BE2C (cell line): ENCODE measurements around a stretch of chr7.

DNA sequence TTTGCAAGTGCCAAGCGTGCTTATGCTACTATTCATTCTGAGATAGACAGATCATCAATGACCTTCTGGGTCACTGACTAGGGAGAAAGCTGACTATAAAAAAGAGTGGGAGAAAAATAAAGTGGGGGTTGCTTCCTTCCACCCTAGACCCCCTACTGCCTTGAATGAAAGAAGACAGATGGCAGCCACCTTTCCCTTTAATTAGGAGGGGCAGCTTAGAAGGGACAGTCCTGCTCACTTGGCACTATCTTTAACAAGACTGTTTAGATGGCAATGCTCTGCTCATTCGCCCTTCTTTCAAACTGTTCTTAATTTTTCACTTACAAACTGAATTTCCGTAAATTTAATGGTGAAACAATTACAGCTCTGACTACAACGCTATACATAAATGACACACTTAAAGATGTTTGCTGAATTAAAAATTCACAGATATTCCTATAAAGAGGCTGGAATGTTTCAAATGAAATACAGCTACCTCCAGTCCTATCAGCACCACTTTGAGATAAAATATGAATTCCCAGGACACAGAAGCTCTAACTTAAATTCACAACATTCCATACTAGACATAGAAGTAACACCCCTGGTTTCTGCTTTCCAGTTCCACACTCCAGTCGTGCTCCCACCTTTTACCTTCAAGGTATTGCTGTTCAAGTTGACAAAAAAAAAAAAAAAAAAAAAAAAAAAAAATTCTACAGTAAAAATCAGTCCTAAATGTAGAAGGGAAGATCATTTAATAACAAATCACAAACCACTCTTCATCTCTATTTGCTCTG lies 206.0 kb upstream of the KLF14 start:
- RRBS = no CpG with 5 or more reads among the region's 5 CpGs

DNA sequence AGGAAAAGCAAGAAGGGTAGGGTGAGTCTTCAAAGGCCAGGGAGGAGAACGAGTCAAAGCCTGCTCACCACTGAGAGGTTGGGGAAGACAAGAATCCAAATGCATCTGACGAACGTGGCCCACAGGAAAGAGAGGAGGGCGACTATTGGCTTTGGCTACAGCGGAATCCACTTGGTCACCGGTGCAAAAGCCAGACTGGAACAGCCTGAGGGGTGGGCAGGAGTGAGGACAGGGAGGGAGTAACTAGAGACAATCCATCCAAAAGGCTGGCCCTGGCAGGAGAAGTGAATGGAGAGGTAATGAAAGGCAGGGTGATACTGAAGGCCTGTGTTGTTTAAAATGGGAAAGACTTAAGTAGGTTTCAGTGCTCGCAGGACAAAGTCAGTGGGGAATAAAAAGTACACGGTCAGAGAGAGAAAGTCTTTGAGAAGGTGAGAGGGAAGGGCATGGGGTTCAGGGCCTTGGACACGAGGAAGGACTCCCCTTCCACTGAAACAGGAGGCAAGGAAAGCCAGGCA lies 216.9 kb upstream of the KLF14 start:
- RRBS = no CpG with 5 or more reads among the region's 9 CpGs

DNA sequence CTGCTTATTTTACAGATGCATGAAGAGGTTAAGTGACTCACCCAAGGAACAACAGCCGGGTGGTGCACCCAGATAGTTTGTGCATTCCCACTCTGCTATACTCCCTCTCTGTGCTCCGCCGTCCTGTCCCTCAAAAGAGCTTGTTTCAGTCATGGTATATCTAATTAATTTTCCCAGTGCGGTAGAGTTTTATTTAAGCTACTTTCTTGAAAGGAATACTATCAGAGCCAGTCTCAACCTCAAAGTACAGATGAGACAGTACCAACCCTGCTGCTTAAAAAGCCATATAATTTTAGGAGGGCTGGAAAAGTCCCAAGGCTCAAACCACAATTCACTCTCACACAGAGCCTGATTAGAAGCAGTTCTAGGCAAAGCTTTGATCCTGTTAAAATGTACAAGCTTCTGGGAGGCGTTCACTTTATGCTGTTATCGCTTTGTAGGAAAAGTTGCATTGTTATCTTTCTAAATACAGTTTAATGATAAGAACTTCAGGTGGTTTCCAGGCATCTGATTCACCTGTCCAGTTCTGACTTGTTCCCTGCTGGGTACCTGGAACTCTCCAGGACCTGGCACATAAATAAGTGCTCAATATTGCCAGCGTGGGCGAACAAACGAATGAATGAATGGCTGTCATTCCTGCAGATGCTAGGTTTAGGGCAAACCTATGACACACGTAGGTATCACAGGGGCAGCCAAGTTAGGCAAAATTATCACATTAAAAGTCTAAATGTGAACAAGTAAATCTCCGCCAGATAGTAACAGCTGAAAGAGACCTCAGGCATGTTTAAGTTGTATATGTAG lies 261.6 kb upstream of the KLF14 start:
- RRBS = no CpG with 5 or more reads among the region's 11 CpGs

DNA sequence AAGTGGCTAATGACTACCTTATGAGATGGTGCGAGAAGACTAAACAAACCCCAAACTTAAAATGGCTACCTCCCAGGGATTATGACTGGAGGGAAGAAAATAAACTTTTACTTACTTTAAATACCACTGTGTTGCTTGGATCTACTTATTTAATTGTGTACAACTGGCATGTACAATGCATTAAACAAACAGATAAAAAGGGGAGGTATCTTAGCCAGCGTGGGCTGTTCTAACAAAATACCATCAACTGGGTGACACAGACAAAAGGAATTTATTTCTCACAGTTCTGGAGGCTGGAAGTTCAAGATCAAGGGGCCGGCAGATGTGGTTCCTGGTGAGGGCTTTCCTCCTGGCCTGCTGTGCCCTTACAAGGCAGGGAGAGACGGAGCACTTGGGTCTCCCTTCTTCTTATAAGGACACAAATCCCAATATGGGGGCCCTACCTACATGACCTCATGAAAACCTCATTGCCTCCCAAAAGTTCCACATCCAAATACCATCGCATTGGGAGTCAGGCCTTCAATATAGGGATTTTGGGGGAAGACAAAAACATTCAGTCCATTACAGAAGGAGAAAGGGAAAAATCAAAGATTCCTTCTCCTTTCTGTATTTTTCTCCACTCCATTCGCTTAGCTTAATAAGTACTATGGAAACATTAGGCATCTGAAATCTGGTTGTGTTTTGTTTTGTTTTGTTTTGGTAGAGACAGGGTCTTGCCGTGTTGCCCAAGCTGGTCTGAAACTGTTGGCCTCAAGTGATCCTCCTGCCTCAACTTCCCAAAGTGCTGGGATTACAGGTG lies 281.7 kb upstream of the KLF14 start:
- RRBS = no CpG with 5 or more reads among the region's 7 CpGs

GRCh38 chr7:131053723-131054792 lies 273.6 kb upstream of the MKLN1 start:
- RRBS = no CpG with 5 or more reads among the region's 8 CpGs

DNA sequence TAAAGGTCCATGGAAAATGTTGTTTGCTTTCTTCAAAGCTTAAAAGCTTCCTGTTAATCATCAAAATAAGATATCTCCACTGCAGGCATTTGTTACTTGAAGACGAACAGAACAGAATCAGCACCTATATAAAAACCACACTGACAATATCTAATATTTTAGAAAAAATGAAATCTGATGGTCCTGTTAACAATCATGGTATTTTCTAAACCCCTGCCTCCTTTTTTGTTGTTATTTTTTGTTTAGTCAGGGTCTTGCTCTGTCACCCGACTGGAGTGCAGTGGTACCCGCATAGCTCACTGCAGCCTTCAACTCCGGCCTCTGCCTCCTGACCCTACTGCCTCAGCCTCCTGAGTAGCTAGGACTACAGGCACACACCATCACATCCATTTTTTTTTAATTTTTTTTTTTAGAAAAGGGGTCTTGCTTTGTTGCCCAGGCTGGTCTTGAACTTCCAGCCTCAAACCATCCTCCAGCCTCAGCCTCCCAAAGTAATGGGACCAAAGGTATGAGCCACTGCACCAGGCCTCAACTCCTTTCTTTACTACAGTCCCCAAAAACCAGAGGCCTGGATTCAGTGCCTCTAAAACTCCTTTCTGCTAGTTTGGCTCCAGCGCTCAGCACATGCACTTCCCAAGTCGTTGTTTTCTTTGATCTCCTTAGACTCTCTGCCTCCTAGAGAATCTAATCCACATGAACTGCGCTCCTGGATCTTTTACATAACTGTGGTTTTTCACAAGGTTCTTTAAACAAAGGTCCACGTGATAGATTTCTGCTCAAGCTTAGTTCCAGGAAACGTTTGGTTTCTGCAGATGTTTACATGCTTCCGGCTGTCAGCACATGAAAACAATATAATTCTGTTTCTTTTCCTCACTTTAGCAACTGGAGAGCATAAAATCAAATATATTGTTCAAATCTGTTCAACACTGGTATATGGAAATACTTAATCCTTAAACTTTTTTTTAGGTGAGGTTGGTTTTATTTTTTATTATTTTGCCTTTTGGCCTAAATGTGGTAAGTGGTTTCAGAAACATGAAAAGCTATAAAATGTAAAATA lies 270.8 kb upstream of the MKLN1 start:
- RRBS = no CpG with 5 or more reads among the region's 10 CpGs

- RRBS = no CpG with 5 or more reads among the region's 3 CpGs
Observed at GRCh38 chr7:131068415-131069049, 259.1 kb upstream of the MKLN1 start.

DNA sequence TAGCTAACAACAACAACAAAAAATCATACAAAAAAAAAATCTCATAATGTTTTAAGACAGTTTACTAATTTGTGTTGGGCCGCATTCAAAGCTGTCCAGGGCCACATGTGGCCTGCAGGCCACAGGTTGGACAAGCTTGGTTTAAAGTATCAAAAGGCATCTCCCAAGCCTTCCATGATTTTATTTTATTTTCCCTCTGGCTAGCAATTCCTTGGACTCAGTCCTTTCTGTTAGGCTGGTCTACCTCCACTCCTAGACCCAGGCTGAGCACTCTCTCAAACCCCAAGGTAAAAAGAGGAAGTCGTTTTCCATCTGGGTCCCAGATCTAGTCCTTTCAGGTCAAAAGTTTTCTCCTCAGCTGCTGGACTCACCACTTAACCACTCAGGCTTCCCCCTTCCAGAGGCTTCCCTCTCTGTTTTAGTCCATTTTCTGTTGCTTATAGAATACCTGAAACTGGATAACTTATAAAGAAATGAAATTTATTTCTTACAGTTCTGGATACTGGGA lies 252.3 kb upstream of the MKLN1 start:
- RRBS = no CpG with 5 or more reads among the region's 2 CpGs

GRCh38 chr7:131075800-131076508 lies 251.7 kb upstream of the MKLN1 start:
- RRBS = no CpG with 5 or more reads among the region's 9 CpGs

GRCh38 chr7:131092496-131092909 lies 235.2 kb upstream of the MKLN1 start:
- RRBS = no CpG with 5 or more reads among the region's 4 CpGs

- RRBS = no CpG with 5 or more reads among the region's 9 CpGs
Observed at GRCh38 chr7:131095301-131096177, 232.1 kb upstream of the MKLN1 start.

GRCh38 chr7:131098165-131098618 lies 229.5 kb upstream of the MKLN1 start:
- RRBS = no CpG with 5 or more reads among the region's 6 CpGs

DNA sequence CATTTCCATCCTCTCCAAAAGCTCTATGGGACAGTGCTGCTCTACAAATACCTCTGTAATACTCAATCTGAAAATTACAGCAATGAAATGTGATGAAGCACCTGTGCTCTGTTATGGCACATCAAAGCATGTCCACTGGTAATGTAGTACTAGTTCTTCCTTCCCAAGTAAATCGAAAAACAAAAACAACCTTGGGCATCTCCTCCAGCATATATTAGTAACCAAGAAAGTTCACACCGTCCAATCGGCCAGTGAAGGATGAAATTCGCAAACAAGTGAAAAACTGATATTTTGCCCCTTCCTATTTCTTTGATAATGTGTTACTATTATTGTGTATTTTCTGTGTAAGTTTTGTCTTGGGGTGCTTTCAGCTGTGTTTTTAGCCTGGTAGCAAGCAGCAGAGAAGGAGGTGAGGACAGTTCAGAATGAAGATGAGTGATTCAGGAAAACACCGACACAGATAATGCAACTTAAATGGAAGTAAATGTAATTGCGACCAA lies 224.3 kb upstream of the MKLN1 start:
- RRBS = no CpG with 5 or more reads among the region's 6 CpGs

GRCh38 chr7:131157686-131158201 lies 169.9 kb upstream of the MKLN1 start:
- RRBS = no CpG with 5 or more reads among the region's 11 CpGs

DNA sequence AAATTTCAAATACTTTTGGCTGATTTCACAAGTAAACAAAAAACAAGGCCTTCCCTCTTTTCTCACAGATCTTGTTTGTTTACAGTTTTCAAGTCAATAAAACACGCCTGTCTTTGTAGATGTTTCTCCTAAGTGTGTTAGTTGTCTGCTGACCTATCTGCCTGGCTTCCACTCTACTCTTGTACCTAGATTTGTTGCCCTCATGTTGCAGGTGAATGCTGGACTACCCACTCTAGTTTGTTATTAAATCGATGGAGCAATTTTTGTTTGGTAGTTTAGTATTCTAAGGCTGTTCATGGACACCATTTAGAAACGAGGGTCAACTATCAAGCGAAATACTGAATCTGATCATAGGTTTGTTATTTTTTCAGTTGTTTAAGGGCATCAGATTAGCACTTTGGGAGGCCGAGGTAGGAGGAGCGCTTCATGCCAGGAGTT lies 29.1 kb upstream of the MKLN1 start:
- RRBS = no CpG with 5 or more reads among the region's 6 CpGs

- RRBS = no CpG with 5 or more reads among the region's 3 CpGs
Observed at GRCh38 chr7:131346804-131347641, 19.3 kb downstream of the MKLN1 start.

DNA sequence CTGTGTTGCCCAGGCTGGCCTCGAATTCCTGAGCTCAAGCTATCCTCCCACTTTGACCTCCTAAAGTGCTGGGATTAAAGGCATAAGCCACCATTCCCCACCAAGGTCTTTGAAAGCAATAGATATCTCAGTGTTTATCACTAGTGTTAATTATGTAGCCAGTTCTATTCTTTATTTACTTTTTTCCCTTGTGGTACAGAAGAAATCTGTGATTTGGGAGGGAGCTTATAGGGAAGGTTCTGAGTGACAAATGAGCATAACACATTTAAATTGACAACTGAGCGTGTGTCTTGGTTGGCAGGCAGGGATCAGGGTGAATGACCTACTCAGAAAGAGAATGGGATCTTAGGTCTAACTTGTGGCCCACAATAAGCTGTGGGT lies 57.8 kb downstream of the PODXL start:
- RRBS = no CpG with 5 or more reads among the region's 2 CpGs

DNA sequence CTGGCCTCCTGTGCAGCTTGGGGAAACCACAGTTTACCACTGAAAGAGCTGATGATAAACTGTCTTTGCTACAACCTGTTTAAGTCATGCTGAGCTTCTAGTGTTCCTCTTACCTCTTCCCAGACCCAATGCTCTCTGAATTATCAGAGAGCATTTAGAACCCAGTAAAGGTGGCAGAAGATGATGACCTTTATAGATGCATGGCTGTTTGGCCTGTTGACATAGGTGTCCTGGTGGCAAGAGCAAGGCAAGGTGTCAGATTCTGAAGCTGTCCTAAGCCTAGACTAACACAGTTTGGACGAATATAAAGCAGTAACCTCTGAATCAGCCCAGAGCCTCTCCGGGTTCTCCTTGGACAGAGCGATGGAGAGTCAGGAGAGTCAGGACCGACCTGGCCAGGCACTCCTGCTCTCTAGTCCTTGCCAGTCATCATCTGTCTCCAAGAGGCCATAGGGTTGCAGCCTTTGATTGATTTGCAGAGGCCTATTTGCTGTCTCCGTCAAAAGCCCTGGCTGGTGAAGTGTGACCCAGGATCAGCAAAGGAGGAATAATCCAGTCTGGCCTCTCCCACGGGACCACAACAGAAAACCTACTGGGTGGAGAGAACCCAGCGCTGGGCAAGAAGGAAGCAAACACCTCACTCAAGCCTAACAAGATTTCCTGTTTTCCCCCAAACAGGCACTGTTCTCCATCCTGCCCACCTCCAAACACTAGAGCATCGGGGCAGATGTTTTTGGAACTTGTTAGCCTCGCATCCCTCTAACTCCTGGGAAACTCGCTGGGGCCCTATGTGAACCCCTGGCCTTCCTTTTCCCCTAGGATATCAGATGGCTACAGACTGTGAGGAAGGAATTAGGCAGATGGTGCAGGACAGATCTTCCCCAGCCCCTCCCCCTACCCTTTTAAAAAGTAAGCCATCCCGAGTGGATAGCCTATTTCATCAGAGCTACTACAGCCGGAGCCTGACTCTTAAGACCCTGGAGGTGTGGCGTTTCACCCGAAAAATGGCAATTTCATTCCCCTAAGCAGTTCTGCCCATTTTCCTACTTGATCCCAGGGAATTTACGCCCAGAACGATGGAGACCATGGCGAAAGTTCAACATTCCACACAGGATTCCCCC lies 54.5 kb downstream of the PODXL start:
- RRBS = no CpG with 5 or more reads among the region's 17 CpGs

DNA sequence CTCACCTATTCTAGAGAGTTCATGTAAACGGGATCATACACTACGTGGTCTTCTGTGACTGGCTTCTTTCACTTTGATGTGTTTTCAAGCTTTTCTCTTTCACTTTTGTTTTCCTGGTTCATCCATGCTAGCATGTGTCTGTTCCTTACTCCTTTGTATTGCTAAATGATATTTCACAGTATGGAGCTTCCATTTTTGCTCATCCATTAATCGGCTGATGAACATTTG lies 33.8 kb downstream of the PODXL start:
- RRBS = no CpG with 5 or more reads among the region's 3 CpGs

DNA sequence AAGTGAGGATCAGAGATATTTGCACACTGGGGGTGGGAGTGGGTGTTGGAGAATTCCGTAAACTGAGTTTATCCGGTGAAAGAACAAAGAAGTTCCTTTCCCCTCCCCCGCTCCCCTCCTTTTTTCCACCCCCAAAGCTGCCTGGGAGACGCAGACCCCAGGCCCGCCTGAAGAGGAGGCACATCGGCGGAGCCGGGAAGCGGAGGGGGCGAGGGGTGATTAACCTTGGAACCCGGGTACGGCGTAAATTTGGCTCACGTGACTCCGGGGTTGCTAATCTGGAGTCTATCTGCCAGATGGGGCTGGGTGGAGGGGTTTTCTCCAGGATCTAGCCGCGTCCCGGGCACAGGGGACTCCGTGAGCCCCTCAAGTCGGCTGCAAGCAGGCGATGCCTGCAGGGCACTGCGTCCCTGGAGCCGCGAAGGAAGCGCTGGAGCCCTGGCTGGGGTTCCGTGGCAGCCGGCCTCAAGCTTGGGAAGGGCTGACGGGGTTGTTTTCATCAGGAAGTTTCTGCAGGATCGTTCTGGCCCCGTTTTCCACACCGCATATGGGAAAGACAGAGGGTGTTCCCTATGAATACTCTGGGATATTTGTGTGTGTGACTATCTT lies 1.5 kb upstream of the PODXL start:
- RRBS = 2% methylated on average over 5 of the region's 31 CpGs